Bronchus fibroblast of lung (primary cell): ENCODE results near the genes ARAP1, ATG16L2 and P2RY6.

- RAMPAGE, long total RNA: no peak
Observed at GRCh38 chr11:72741241-72741830, 10.9 kb downstream of the ARAP1 start.

- RAMPAGE, long total RNA: start-site peak on the minus strand at chr11:72752395-72752453, 35 and 17 reads in 2 replicates
Observed at GRCh38 chr11:72751924-72753105, at the start of gene ARAP1. TSS of gene ARAP1 (minus strand) at chr11:72752408.

- RAMPAGE, long total RNA: no peak
Observed at GRCh38 chr11:72778705-72779537, 14.9 kb downstream of the STARD10 start.

- RAMPAGE, long total RNA: no peak
Observed at GRCh38 chr11:72813693-72814494, at the start of gene ATG16L2. TSS of gene ATG16L2 (plus strand) at chr11:72814411.

- RAMPAGE, long total RNA: no peak
Observed at GRCh38 chr11:72821953-72823045, 8.1 kb downstream of the ATG16L2 start.

DNA sequence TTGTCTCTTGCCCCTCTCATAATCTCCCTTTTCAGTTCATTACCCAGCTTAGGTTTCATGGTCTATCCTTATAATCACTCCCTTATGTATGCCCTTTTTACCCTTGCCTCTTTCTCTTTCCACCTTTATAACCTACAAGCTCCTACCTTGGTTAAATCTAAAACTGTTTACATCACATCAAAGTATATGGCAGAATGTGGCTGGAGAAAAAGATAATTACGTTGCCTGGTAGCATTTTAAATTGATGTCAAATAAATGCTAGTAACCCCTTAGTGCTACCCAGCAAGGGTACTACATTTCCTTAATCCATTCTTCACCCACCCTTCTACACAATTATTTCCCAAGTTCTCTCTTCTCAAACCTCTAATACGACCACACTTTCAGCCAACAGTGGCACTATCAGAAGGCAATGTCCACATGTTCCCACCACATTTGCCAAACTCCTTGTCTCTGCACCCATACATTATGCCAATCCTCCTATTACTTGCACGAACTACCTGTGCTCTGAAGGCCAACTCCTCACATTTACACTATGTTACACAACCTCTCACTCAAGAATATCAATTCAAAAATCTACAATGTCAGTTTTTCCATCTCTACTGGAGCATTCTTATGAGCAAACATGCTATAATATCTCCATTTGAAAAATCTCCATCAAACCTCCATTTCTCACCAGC lies 137.5 kb downstream of the FCHSD2 start:
- RAMPAGE, long total RNA: no peak

DNA sequence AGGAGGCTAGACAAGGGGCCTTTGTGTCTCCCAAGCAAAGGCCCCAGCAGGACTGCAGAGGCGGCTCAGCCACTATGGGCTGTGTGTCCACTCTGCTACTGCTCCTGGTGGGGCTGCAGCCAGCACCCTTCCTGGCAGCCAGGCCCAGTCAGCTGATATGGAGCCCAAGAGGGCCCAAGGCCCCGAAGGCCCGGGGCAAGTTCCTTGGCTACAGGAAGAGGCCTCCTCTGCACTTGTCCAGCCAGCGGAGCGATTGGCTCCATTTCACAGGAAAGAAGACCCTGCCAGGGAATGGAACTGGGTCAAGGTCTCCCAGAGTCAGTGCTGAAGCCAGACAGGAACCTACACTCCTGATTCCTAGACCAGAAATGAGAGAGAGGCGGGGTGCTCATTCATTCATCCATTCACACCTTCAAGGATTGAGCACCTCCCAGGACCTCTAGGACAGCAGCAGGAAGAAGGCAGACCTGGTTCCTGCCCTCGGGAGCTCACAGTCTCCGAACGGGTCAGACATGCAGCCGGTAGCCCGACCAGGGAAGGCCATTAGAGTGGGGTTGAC lies 865 bp upstream of the P2RY2 start:
- RAMPAGE, long total RNA: no peak

DNA sequence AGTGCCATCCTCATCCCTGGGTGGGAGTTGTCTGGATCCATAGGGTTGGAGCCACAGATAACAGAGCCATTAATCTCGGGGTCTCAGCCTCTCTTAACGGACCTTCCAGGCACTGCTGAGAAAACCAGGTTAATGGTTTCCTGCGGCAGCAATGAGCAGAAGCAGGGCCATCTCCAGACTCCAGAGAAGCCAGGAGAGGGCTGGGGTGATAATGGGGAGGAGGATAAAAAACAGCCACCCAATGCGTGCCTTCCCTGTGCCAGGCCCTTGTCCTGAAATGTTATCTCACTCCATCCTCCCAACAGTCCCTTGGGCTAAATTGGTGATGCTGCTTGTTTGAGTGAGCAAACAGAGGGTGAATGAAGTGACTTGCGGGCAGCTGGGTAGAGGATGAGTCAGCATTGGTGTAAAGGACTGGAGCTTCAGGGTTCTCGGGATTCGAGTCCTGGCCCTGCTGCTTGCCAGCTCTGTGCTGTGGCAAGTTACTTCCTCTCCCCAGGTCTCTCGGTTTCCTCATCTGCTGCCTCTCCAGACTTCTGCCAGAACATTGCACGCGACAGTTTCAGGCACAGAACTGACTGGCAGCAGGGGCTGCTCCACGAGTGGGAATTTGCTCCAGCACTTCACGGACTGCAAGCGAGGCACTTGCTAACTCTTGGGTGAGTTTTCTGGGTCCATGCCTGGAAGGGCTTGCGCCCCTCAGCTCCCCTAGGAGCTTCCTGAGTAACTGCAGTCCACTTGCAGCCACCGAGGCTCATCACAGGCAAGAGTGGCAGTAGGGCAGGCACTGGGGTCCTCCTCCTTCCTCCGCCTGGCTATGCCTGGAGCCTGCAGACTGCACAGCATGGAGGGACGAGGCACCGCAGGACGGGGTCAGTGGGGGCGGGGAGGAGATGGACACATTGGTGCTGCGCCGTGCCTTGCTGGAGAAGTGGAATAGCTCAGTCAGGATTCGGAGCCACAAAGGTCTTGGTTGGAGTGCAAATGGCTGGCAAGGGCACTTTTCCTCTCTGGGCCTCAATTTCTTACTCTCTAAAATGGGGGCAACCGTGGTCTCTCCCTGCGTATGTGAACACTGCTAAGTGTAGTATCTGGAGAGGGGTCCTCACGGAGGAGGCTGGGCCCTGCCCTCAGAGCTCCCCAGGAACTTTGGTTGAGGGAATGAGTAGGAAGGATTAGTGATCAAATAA lies at the start of gene P2RY6:
TSS of gene P2RY6 (plus strand) at position 531 of the 1,190 bp plus-strand sequence.
- RAMPAGE, long total RNA: no peak

- RAMPAGE, long total RNA: no peak
Observed at GRCh38 chr11:73274502-73275160, 2.5 kb downstream of the P2RY6 start.

DNA sequence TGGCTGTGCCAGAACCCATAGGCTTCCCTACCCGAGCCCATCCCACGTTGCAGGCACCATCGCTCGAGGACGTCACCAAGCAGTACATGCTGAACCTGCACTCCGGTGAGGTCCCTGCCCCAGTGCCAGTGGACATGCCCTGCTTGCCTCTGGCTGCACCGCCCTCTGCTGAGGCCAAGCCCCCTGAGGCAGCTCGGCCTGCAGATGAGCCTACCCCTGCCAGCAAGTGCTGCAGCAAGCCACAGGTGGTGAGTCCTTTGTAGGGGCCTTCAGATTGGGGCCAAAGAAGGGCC lies 3.5 kb downstream of the ARHGEF17 start:
- RAMPAGE, long total RNA: no peak

- RAMPAGE, long total RNA: no peak
Observed at GRCh38 chr11:73464488-73464812, 88.3 kb downstream of the RELT start.

DNA sequence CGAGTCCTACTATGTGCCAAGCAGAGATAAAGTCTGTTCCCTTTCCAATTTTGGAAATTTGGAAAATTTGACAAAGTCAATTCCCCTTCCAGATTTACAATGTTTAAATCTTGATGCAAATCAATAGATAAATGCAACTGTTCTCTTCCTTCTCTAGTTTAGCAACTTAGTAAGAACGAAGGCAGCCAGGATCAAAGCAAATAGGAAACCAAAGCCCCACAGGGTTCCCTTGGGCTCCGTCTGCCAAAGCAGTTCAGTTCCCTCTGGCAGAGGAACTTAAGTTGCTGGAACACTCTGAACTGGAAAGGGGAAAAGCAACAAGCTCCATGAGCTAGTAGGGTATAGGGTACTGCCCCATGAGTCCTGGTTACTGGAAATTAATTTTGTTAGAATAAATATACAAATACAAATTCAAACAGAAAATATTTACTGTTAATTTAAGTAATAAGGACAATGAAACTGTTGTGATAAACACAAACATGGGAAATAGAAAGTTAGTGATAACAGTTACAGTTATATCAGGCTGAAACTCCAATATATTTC lies 91.3 kb downstream of the RELT start:
- RAMPAGE, long total RNA: no peak

DNA sequence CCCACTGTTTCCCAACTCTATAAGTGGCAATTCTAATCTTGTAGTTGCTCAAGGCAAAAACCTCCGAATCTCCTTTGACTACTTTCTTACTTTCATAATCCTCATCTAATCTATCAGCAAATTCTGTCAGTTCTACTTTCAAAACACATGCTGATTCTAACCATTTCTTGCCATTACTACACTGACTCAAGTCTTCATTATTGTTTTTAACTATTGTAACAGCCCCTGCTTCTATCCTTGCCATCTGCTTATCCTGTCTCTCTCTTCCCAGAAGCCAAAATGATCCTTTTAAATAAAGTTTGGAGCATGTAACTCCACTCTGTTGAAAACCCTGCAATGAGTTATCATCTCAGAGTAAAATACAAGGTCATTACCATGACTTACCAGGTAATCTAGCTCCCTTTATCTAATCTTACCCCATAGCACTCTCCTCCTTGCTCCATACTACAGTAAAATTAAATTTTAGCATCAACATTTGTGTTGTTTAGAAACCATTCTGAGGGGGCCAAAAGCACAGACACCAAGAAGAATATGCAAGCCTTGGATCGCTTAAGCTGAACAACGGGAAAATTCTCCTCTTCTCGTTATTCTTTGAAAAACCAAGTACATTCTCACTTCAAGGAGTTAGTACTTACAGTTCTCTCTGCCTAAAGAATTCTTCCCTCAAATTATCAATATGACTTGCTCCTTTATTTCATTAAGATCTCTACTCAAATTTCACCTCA lies 55.4 kb downstream of the FAM168A start:
- RAMPAGE, long total RNA: no peak

DNA sequence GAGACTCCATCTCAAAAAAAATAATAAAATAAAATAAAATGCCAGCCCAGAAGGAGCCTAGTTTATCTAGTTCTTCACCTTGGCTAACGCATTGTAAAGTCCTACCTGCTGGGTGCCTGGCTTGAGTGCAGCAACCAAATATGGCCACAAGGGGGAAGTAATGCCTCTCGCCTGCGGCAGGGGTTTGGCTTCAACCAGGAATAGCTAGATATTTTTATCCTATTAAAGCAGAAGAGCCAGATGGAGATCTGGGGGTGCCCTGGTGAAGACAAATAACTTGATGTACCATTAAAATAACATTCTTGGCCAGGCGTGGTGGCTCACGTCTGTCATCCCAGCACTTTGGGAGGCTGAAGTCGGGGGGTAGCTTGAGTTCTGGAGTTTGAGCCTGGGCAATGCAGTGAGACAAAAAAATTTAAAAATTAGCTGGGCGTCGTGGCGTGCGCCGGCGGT lies 20.6 kb upstream of the PLEKHB1 start:
- RAMPAGE, long total RNA: no peak

GRCh38 chr11:73983941-73984125 lies 1.2 kb upstream of the UCP2 start:
- RAMPAGE, long total RNA: no peak

DNA sequence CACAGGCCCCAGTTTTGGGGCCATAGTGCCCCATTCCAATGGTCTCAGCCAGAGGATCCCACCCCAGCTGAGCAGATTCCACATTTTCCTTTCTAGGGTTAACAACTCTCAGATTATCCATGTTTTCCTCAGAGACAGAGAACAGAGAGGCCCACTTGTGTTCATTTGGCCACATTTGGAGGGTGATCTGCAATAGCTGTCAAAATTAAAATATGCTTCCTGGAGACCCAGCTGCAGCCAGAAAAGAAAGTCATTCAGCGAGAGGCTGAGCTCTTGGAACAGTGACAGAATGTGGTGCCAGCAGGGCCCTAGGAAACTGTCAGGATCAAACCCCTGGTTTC lies 4.2 kb downstream of the UCP3 start:
- RAMPAGE, long total RNA: no peak

DNA sequence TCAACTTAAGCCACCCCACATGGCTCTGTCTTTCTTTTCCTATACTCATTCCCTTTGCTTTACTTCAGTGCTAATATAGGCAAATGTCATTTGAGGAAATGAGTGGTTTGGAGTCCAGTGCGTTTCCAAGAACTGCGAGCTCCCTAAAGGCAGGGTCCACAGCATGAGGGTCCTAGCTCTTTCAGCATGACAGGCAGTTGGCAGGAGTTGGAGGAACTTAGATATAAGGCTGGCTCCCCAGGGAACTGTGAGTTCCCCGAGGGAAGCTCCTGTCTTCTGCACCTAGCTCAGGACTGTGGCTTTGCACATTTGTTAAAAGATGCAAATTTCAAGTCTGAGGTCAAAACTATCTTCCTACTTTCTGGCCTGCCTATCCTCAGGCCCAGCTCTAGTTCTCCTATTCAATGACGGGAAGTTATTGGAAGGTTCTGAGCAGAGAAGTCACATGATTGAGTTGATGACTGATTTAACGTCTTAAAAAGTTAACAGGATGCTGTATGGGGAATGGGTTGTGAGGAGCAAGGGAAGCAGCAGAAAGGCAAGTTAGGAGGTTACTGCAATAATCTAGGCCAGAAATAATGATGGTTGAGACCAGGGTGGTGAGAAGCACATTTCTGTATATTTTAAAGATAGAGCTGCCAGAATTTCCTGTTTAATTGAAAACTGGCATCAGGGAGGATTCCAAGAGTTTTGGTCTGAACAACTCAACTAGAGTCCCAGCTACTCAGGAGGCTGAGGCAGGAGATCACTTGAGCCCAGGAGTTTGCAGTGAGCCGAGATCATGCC lies 11.7 kb upstream of the UCP3 start:
- RAMPAGE, long total RNA: no peak

- RAMPAGE, long total RNA: no peak
Observed at GRCh38 chr11:74581136-74581677, 11.2 kb upstream of the POLD3 start.

GRCh38 chr11:74617855-74618098 lies 25.4 kb downstream of the POLD3 start:
- RAMPAGE, long total RNA: no peak

DNA sequence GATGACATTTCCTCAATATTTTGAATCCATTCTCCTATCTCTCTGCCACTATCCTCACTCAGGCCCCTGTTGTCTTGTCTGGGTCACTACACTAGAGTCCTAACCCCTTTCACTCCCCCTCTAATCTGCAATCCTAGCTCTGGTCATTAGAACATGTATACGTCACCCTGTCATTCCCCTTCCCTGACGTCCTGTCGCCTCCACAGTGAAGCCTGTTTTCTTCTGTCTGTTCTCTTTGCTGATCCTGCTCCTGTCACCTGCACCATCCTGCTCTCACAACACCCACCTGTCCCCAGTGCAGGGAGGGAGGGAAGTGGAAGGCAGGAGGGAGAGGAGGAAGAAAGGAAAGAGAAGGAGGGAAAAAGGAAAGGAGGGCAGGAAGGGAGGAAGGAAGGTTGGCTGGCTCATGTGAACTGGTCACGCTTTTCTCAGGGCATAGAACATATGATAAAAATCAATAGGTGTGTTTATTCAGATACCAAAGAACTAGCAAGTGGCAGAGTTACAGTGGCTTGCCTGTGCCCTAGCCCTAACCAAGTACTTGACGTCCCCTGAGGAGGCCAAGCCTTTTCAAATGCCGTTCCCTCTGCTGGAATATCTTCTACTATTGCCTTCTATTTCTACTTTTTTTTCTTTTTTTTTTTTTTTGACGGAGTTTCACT lies 33.7 kb downstream of the CHRDL2 start:
- RAMPAGE, long total RNA: no peak